ENCODE data around the genes SPANXN4, EOLA1, MAMLD1, FATE1, MAGEA6 and NSDHL.

GRCh38 chrX:140945185-140945684 is 57.2 kb upstream of the SPANXB1 start:
- RRBS = no CpG with 5 or more reads among the region's 6 CpGs

DNA sequence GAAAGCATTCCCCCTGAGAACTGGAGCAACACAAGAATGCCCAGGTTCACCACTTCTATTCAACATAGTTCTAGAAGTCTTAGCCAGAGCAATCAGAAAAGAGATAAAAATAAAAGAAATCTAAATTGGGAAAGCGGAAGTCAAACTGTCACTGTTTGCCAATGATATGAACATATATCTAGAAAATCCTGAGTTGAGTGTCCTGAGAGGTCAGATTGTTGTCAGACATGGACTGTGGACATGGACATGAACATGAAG is 138.2 kb upstream of the SPANXC start:
- RRBS = no CpG with 5 or more reads among the region's 1 CpG

DNA sequence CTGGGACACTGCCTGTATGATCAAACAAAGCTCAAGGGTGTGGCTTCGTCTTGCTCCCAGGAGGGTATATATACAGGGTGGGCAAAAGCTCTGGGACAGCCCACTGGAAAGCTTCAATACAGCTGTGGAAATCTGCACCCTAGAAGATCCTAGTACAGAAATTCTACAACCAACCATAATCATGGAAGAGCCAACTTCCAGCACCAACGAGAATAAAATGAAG is at the start of gene SPANXN4:
Gene SPANXN4, plus strand, starts transcription at position 95 of the 223 bp plus-strand sequence.
- RRBS = no CpG with 5 or more reads among the region's 2 CpGs

GRCh38 chrX:143633414-143634265 is 2.3 kb downstream of the SLITRK4 start:
- RRBS = 23% methylated on average over 11 of the region's 61 CpGs

DNA sequence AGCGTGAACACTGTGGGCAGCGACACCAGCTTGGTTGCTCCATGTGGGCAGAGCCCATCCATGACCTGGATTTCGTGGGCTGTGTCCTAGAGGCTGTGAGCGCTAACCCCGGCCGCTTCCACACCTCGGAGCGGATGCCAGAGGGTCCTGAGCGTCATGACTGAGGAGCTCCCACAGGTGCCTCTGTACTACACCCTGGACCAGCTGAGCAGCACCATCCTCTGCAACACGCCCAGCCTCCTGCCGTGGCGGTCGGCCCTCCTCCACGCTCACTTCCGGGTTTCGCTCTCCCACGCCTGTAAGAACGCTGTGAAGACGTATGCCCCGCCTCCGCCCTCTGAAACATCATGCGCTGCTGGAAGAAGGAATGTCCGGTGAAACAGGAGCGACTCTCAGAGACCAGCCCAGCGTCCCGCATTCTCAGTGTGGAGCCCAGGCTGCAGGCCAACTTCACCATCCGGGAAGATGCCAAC is 186.3 kb upstream of the SLITRK2 start:
- RRBS = 87% methylated on average over 4 of the region's 27 CpGs

DNA sequence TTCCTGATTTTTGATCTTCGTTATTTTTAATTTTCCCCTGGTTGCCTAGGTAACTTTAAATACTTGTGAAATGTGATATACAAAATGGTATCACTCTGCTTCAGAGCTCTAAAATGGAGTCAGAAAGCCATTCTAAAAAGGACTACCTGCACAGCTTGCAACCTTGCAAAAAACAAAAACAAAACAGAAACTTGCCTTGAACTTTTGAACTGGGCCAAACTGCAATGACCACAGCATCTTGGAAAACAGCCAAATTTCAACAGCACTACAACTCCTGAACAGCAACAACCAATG is 36.0 kb upstream of the FMR1 start:
- RRBS = no CpG with 5 or more reads among the region's 1 CpG

DNA sequence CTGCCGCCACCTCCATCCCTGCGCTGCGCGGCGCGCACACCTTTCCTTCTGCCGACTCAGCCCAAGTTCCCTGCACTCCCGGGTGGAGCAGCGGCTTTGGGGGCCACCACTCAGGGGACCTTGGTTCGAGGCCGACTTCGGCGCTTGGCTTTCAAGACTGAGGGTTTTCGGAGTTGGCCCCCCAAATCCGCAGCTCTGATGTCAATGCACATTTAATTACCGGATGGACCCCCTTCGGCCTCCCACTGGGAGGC is 1.1 kb downstream of the AFF2 start:
- RRBS = no CpG with 5 or more reads among the region's 17 CpGs

DNA sequence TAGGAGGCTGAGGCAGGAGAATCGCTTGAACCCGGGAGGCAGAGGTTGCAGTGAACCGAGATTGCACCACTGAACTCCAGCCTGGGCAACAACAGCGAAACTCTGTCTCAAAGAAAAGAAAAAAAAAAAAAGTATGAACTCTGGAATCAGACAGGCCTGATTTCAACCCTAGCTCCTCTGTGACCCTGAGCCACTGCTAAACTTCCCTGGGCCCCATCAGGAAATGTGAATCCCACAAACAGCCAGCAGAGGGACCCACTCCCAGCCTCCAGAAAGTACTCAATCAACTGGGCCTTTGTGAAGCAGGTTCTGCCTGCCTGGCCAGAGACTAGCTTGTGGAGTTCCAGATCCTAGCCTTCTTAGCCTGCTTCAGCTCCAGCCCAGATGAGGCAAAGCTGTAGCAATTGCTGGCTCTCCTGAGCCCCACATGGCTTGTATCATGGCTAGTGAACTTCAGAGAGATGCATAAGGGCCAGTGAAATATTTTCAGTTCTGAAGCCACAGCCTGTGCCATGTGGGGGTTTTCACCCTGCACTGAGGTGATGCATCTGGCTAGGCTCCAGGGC is 7.2 kb upstream of the IDS start:
- RRBS = no CpG with 5 or more reads among the region's 4 CpGs

GRCh38 chrX:149540264-149541278 is at the start of gene EOLA1:
Gene EOLA1 (plus strand): TSS chrX:149541012.
- RRBS = 67% methylated on average over 9 of the region's 66 CpGs

GRCh38 chrX:150213145-150213848 is 149.8 kb upstream of the MAMLD1 start:
- RRBS = no CpG with 5 or more reads among the region's 5 CpGs

- RRBS = no CpG with 5 or more reads among the region's 8 CpGs
These were observed 64.7 kb upstream of the MAMLD1 start for GRCh38 chrX:150298203-150298965.

GRCh38 chrX:150362732-150363661 is at the start of gene MAMLD1:
Gene MAMLD1 (plus strand): TSS chrX:150363317.
- RRBS = 24% methylated on average over 50 of the region's 88 CpGs

GRCh38 chrX:150699084-150699327 is 5.8 kb downstream of the MTMR1 start:
- RRBS = no CpG with 5 or more reads among the region's 1 CpG

DNA sequence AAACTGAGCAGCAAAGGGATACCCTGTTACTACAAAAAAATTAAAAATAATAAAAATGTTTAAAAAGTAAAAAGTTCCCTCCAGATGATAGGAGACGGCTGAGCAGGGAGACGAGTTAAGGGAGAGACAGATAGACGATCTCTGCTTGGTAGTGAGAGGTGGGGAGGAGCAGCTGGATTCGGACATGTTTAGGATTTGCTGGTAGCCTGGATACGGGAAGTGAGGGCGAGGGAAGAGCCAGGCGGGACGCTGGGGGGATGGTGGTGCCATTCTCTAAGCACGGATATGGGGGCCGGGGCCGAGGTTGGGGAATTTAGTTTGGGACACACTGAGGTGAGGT is 17.1 kb upstream of the HMGB3 start:
- RRBS = no CpG with 5 or more reads among the region's 11 CpGs

GRCh38 chrX:151715826-151716222 is at the start of gene FATE1:
Gene FATE1 (plus strand): TSS chrX:151716035.
- RRBS = no CpG with 5 or more reads among the region's 4 CpGs

DNA sequence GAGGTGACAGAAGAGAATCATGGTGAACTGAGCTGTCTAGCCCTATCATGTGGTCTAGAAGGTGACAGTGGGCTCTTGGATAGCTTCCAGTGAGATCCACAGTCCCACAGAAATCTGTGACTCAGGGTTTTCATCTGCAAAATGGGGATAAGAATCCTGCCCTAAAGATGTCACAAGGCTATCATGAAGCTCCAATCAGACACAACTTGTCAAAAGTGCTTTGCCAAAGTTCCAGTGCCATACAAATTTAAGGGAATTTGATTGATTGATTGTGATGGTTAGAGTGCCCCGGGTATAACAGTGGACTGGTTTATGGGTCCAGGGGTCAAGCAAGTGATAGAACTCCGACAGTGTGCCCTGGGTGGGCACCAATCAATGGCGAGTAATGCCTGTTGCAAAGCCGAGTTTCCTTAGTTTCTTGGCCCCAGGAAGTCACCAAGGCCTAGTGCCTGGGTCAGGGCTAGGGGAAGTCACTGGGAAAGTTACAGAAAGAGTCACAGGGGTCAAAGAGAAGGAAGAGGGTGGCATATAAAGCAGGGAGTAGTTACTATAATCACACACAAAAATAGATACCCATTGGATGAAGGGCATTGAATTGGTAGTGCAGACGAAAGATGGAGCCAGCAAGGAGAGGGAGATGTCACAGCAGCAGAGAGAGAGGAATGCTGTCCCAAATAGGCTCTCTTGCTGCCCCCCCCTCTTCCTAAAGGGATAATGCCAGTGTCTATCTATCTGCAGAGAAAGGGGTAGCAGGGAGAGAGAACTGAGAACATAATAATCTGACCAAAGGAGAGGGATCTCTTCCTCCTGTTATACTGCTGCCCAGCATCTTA is 20.9 kb downstream of the GABRE start:
- RRBS = no CpG with 5 or more reads among the region's 5 CpGs

DNA sequence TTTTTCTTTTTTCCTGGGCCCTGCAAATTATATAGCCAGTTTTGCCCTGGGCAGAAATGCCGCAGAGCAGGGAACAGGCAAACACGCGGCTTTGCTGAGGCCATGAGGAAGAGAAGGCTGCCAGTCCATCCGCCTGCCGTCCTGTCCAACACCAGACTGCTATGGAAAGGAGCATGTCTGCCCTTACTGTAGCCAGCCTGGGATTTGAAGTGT is 1.7 kb upstream of the GABRE start:
- RRBS = no CpG with 5 or more reads among the region's 5 CpGs

- RRBS = no CpG with 5 or more reads among the region's 20 CpGs
These were observed at the start of gene MAGEA6 for GRCh38 chrX:152769539-152769869. Gene MAGEA6 (minus strand): TSS chrX:152769689.

GRCh38 chrX:152830413-152831497 is at the start of gene NSDHL:
Gene NSDHL (plus strand): TSS chrX:152831063.
- RRBS = no CpG with 5 or more reads among the region's 78 CpGs